SJSA1 (cell line): ENCODE results near the gene SOCS4.

DNA sequence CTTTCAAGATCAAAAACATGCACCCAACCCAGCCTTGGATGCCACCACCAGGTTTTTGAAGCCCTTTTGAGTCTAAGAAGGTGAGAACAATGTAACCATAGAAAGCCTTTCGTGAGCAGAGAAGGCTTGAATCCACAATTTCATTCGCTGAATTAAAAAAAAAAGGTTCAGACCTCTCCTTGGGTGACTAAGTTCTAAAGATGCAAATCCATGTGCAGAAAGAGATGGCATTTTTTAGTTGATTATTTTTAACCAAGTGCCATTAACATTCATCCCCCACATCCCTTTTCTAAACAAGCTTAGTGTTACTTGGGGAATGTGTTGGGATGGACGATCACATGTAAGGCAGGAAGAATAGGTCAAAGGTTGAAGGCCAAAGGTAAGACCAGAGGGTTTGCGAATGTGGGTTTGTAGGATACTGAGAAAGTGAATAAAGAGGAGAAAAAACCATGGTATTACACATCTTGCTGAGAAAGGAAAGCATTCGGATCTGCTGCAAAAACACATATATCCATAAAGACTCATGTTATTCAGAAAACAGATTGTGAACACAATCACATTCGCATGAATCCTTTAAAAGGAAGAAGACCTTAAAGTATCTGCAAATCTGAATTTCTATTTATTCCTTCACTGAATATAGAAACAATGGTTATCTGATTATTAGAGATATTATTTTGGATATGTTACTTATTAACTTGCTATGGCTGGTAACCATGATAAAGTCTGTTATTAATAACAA lies 111.6 kb downstream of the GCH1 start:
- RAMPAGE, long total RNA: no peak

DNA sequence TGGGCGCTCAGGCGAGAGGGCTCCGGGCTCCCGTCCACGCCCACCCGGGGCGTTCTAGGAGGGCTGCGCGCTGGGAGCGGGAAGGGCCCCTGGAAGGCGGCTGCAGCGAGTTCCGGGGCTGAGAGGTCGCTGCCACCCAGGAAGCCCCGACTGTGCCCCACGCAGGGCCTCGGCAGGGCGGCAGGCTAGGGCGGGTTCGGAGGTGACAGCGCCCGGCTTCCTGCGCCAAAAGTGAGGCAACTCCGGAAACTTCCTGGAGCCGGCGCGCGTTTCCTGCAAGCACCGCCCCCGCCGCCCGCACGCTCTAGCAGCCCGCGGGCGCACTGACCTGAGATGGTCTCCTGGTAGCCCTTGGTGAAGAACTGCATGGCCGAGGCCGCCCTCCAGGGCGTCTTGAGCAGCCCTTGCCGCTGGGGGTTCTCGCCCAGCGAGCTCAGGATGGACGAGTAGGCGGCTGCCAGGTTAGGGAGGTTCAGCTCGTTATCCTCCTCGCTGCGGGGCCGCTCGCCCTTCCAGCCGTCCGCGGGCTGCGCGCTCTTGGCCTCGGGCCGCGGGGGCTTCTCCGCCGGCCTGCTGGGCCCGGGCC lies 540 bp downstream of the GCH1 start:
- RAMPAGE, long total RNA: no peak

GRCh38 chr14:55026918-55027911 lies at the start of gene SOCS4:
SOCS4 (plus strand) TSS chr14:55027236.
- RAMPAGE, long total RNA: start-site peak on the plus strand at chr14:55027234-55027290, 263 and 75 reads in 2 replicates

DNA sequence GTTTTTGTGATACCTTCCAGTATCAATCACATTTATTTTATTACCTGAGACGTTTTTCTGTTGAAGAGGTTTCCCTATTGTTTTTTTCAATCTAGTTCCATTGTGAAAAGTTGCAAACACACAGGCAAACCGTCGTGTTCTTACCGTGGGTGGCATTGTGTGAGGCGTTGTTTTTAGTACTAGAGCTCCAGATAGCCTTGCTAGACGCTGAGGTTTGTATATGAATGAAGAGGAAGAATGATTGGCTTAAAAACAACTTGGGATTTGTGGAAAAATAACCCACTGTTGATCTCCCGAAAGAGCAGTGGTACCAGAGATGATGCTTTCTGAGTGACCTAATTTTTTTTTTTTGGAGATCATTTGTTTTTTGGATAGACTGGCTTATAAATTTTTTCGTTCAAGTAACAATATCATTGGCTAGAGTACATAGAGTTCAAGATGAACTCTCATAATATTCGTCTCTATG lies 1.1 kb downstream of the SOCS4 start:
- RAMPAGE, long total RNA: no peak

DNA sequence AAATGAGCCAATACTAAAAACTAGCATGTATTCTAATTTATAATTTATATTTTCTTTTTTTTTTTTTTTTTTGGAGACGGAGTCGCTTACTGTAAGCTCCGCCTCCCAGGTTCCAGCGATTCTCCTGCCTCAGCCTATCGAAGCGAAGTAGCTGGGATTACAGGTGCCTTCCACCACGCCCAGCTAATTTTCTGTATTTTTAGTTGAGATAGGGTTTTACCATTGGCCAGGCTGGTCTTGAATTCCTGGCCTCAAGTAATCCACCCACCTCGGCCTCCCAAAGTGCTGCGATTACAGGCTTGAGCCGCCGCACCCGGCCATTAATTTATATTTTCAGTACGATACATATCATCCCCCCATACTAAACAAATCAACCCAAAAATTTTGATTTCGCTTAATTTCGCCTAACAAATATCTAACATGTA lies 2.7 kb downstream of the MAPK1IP1L start:
- RAMPAGE, long total RNA: no peak

DNA sequence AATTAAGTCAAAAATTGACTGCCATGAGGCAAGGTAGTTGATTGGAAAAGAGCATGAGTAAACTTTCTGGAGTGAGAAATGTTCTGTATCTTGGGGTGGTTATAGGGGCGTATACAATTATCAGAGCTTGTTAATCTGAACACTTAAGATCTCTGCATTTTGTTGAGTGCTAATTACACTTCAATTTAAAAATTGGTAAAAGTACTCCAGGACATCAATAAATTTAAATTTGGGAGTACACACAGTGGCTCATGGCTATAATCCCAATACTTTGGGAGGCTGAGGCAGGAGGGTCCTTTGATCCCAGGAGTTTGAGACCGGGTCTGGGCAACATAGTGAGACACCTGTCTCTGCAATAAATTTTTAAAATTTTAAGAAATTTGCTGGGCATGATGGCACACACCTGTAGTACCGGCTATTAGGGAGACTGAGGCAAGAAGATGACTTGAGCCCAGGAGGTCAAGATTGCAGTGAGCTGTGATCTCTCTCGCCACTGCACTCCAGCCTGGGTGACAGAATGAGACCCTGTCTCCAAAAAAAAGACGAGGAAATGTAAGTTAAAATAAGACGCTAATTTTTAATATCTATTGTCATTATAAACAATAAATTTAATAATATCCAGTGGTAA lies 9.3 kb downstream of the MAPK1IP1L start:
- RAMPAGE, long total RNA: no peak

- RAMPAGE, long total RNA: no peak
These were observed 3.6 kb upstream of the LGALS3 start for GRCh38 chr14:55125385-55125944.

DNA sequence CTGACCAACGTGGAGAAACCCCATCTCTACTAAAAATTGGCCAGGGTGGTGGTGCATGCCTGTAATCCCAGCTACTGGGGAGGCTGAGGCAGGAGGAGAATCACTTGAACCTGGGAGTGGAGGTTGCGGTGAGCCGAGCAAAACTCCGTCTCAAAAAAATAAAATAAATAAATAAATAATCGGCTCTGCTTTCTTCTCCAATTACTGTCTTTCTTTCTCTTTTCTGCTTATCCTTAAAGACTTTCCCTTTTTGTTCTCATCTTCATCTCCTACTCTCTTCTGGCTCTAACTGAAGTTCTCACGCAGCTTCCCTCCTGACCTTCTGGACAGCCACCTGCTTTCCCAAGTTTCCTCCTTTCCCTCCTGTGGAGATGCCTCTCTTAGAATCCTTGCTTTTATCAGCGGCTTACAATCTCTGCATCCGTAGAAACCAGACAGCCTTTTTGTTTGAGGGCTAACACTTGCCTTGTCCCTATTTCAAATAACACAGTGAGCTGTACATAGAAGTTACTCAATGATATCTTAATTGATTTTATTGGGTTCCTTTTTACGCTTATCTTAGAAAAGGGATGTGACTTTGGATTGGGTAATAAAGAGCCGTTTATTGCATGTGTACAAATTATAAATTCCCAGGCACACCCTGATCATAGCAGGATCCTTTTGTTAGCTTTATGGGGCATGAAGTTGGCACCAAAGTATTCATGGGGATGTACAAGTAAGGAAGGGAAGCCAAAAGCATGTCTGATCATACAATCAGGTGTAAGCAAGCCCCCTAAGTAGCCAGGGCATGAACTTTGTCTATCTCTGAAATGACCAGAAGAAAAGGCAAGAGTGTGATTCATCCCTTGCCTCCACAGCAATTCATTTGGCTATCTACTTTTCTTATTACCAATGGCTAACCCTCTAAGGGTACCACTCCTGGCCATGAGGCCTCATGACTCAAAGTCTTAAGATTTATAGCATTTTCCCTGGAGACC lies 2.0 kb upstream of the LGALS3 start:
- RAMPAGE, long total RNA: no peak

- RAMPAGE, long total RNA: no peak
These were observed 10.9 kb downstream of the DLGAP5 start for GRCh38 chr14:55180448-55180942.

- RAMPAGE, long total RNA: start-site peak on the plus strand at chr14:55229190-55229205, 54 and 88 reads in 2 replicates
These were observed 37.6 kb upstream of the DLGAP5 start for GRCh38 chr14:55229105-55229314.

DNA sequence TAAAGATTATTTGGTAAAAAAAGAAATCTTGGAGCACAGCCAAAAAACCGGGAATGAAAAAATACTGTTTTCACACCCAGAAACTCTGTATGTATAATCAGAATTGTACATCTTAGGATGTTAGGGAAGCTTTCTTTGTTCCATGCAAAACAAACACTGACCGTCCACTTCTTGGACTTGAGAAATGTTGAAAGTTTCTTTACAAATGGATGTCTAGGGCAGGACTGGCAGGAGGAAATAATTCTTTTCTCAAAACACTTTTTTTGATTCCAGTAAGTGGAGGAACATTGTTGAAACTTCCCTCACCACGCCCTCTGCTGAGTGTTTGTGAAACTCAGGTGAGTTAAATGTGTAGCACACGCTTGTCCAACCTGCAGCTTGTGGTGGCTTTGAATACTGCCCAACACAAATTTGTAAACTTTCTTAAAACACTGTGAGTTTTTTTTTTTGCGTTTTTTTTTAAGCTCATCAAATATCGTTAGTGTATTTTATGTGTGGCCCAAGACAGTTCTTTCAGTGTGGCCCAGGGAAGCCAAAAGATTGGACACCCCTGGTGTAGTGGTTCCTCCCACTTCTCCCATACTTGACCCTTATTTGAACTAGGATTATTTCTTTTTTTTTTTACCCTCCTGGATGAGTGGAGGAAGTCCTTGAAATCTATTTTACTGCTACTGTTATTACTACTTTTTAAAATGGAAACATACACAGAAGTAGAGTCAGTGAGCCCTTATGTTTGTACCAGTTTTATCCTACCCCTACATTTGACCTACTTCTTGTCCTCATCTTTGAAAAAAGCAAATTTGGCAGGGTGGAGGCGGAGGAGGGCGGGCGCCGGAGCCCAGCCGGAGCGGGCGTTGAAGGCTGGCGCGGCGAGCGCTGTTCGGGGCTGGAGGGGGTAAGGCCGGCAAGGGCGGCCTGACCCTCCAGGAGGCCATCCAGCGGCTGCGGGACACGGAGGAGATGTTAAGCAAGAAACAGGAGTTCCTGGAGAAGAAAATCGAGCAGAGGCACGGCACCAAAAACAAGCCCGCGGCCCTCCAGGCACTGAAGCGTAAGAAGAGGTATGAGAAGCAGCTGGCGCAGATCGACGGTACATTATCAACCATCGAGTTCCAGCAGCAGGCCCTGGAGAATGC lies 26.9 kb downstream of the FBXO34 start:
- RAMPAGE, long total RNA: no peak

- RAMPAGE, long total RNA: no peak
These were observed 64.8 kb downstream of the FBXO34 start for GRCh38 chr14:55336013-55336502.

- RAMPAGE, long total RNA: no peak
These were observed 32.0 kb downstream of the KTN1 start for GRCh38 chr14:55611738-55612614.

- RAMPAGE, long total RNA: no peak
These were observed 39.1 kb downstream of the KTN1 start for GRCh38 chr14:55618991-55619558.

DNA sequence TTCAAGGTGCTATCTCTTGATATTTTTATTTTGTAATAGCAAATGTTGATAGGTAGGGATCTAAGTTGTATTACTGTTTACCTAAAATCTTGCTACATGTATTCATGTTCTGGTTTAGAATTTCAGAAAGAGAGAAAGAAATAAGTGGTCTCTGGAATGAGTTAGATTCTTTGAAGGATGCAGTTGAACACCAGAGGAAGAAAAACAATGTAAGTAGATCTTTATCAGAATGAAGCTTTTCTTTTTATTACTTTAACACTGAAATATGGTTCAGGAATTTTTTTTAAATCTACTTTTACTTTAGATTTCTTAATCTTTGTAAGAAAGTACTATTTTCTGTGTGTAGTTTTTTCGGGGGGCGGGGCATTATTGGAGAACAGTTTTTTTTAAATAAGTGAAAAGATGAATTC lies 81.4 kb downstream of the KTN1 start:
- RAMPAGE, long total RNA: no peak

DNA sequence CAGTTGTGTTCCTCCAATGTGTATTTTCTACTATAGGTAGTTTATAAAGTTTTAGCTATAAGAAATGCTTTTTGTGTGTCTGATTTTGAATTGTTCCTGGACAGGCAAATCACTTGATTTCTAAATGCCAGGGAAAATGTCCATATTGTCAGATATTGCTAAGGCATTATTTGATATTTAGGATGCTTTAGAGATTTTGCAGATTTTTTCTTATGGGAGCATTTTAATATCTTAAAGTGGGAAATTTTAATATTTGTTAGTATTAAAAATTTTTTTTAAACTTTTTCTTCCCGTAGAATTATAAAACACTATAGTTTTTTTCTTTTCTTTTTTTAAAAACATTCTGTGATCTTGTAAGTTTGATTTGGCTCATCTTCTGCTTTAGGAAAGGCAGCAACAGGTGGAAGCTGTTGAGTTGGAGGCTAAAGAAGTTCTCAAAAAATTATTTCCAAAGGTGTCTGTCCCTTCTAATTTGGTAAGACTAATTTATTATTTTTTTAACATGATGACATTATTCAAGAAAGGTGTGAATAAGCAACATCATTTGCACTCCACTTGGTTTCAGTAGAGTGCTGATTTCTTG lies 86.9 kb downstream of the KTN1 start:
- RAMPAGE, long total RNA: no peak

DNA sequence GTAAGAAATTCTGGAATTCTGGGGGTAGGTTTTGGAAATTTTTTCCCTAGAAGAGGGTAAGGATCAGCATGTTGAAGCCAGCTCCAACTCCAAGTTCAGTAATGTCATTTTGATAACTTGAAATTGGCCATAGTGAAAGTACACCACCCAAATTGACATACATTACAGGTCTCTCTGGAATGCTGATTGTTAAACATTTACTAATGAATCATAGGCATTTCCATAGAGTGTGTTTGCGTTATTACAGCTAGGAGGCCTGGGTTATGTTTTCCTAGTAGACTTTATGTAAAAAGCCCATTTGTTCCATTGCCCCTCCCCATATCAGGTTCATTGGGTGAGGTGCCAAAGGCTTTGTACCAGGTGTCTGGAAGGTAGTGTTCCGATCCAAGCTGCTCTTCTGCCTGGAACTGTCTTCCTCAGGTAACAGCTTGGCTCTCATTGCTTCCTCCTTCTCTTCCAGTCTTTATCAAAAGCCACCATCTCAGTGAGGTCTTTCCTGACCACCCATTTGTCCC lies 252.1 kb downstream of the KTN1 start:
- RAMPAGE, long total RNA: no peak

- RAMPAGE, long total RNA: no peak
These were observed 617 bp upstream of the PELI2 start for GRCh38 chr14:56117378-56118209.

GRCh38 chr14:56134837-56135474 lies 16.7 kb downstream of the PELI2 start:
- RAMPAGE, long total RNA: no peak

- RAMPAGE, long total RNA: no peak
These were observed 179.2 kb downstream of the PELI2 start for GRCh38 chr14:56297205-56298099.